Breast epithelium (tissue), 2 donors: Measurements from ENCODE around the gene TRIM45.

- PRO-cap, result bidirectional peak, plus-strand start at chr1:117121957, minus-strand start at chr1:117121746
- RAMPAGE, long total RNA, 2 experiments, result start-site peak on the minus strand in 1 of 2 experiments, at chr1:117121721-117121746 at its widest, 8 reads per replicate
Measured at GRCh38 chr1:117121606-117122384, at the start of gene TRIM45. Gene TRIM45 (minus strand): TSS chr1:117121749.

GRCh38 chr1:117122385-117122554 is 721 bp upstream of the TRIM45 start:
- PRO-cap, result no peak
- RAMPAGE, long total RNA, 2 experiments, result no peak in any of the 2 experiments

- PRO-cap, result no peak
- RAMPAGE, long total RNA, 2 experiments, result no peak in any of the 2 experiments
Measured at GRCh38 chr1:117363377-117364429, 3.5 kb upstream of the MAN1A2 start.

- PRO-cap, result no peak
- RAMPAGE, long total RNA, 2 experiments, result no peak in any of the 2 experiments
Measured at GRCh38 chr1:117368220-117368595, 959 bp downstream of the MAN1A2 start.

DNA sequence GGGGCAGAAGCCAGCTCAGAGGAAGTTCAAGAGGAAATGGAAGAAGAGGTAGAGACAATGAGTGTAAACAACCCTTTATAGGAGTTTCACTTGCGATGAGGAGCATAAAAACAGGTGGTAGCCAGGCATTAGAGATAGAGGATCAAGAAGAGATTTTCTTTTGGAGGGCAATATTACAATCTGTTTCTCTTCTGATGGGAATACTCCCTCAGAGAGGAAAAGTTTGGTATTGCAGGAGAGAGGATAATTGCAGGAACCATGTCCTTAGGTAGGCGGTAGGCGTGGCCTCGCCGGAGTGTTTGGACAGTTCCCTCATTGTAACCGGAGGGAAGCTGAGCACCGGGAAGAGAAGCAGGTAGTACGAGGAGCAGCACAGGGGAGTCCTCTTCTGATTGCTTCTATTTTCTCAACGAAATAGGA is 68.4 kb upstream of the TENT5C start:
- PRO-cap, result no peak
- RAMPAGE, long total RNA, 2 experiments, result no peak in any of the 2 experiments

- PRO-cap, result no peak
- RAMPAGE, long total RNA, 2 experiments, result no peak in any of the 2 experiments
Measured at GRCh38 chr1:117615496-117616017, 9.7 kb downstream of the TENT5C start.

DNA sequence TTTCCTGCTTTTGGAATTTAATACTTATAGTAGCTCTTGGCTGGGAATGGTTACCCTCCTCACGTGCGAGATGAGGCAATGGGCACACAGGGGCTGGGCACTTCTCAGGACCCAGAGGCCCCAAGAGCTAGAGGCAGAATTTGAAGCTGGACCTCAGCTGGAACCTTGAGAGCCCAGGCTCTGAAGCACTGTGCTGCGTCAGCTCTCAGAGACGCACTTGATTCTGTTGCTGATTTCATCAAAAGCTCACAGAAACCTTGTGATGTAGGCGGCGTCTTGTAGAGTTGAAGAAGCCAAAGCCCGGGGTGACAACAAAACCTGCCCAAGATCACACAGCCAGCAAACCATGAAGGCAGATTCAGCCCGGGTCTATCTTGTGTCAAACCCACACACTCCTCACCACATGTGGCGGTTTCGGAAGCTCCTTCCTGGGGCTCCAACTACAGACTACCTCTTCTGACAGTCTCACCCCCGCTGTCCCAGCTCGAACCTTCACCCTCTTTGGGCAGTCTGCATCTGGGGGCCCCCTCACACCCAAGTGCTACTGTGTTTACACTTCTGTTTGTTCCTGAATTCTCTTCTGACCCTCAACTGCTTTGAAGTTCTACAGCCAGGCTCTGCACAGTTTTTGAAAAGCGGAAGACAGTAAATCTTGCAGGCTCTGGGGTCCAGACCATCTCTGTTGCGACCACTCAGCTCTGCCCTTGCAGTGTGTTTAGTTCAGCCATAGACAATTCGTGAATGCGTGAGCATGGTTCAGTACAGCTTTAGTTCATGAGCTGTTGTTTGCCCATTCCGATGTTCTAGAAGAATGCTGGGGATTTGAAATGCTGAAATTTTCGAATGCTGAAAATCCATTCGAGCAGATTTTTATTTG is 50.4 kb downstream of the TENT5C start:
- PRO-cap, result no peak
- RAMPAGE, long total RNA, 2 experiments, result no peak in any of the 2 experiments

DNA sequence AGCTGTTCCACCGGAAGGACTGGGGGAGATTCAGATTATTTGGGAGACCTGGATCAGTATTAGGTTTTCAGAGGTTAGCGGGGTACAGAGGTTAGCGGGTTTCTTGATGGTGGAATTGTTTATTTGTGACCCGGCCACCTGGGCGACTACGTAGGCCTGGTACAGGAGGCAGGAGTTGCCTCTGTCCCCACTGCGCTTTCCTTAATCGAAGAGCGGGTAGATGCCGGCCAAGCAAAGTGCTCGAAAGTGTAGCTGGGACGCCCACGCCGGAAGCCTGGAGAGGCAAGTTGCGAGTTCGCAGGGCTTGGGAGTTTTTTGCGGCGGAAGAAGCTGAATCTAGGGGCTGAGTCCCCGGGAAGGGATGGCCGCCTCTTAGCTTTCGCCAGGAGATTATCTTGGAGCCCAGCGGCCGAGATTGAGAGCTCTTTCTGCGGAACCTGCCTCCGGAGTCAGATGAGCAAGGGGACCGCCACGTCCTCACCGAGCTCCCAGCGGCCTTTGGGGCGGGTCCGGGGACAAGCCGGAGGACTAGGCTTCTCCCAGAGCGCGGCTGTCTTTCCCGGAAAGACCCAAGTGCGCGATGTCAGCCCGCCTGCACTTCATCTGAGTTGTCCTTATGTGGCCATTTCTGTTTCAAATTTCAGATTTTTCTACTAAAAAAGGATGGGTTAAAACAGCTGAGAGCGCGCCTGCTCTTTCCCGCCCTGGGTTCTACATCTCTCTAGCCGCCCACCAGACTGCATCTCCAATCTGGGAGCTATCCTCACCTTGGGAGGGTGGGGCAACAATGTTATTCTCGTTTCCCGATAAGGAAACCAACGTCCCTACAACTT is 12.3 kb upstream of the TBX15 start:
- PRO-cap, result bidirectional peak, plus-strand start at position 555 of the sequence, minus-strand start at position 500 of the sequence
- RAMPAGE, long total RNA, 2 experiments, result no peak in any of the 2 experiments

- PRO-cap, result no peak
- RAMPAGE, long total RNA, 2 experiments, result no peak in any of the 2 experiments
Measured at GRCh38 chr1:119032981-119033413, 44.9 kb upstream of the TBX15 start.

DNA sequence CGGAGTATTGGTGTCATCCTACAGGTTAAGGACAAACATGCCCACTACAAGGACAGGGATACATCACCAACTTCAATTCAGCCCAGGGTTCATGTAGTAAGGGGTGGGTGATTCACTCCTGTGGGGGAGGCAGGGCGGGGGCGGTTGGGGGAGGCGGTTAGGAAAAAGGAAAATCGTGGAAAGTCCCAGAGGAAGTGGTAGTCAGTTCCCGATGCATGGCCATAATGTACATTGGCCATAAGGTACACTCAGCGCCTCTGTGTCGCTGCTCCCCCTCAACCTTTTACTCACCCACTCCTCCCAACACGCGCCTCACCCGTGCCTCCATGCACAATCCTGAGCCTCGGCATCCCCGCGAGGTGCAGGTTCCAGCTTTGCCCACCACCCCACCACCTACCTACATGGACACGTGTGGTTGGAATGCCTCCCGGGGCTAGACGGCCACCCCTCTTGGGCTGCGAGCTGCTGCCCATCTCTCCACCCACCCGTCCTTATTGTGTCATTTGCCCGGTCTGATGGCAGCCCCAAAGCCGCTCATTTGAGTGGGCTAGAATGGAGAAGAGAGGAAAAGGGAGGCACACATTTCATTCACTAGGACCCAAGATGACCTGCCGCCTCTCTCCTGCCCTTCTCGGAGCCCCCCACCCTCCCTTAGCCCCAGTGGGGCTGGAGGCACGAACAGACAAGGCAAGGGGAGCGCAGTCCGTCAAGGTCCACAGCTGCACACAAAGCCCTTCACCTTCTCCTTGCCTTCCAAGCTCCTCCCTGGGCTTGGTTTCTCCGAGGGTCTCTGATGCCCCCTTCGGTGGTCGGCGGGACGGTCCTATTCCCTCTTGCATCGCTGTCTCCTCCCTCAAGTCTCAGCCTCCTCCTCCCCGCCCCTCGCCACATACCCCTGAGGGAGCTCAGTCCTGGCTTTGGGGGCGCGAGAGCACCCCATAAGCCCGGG is 840 bp downstream of the ZNF697 start:
- PRO-cap, result no peak
- RAMPAGE, long total RNA, 2 experiments, result no peak in any of the 2 experiments

DNA sequence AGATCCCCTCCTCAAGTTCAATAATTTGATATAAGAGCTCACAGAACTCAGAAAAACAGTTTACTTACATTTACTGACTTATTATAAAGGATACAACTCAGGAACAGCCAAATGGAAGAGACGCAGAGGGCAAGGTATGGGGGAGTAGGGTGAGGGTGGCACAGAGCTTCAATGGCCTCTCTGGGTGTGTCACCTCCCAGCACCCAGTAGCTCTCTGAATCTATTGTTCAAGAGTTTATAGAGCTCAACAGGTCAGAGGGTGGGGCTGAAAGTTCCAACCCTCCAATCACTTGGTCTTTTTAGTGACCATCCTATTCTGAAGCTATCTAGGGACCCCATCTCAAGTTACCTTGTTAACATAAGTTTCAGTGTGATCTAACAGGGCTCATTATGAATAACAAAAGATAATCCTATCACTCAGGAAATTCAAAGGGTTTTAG is 31.1 kb upstream of the ZNF697 start:
- PRO-cap, result no peak
- RAMPAGE, long total RNA, 2 experiments, result no peak in any of the 2 experiments

GRCh38 chr1:119735237-119735789 is 23.6 kb downstream of the PHGDH start:
- PRO-cap, result no peak
- RAMPAGE, long total RNA, 2 experiments, result no peak in any of the 2 experiments

DNA sequence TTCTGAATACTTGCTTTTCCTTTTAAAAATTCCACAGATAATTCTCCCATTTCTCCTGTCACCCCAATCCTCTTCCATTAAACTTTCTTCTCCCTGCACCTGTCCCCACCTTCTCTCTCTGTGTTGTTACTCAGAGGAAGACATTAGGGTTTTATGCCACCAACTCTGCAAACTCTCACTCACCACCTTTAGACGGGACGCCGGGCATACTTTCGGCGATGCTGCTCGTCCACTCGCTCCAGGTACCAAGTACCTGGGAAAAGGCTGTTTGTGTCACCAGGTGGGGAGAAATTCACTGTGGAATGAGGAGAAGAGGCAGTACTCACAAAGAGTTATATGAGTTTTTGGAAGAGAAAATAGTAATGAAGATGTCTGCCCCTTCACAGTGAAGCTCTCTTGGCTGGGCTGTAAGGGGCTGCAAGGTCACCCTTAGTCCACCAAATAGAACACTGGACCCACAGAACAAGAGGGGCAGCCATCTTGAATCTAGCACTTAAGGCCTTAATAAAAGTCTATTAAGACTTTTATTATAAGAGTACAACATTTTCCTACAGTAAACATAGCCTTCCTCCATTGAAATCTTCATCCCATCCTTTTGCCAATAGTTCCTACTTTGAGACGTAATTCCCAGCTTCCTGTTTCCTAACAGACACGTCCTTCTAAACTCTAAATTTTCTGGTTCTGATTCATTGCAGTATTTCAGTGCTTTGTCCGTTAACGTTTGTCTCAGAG is 17.9 kb downstream of the HMGCS2 start:
- PRO-cap, result no peak
- RAMPAGE, long total RNA, 2 experiments, result no peak in any of the 2 experiments

DNA sequence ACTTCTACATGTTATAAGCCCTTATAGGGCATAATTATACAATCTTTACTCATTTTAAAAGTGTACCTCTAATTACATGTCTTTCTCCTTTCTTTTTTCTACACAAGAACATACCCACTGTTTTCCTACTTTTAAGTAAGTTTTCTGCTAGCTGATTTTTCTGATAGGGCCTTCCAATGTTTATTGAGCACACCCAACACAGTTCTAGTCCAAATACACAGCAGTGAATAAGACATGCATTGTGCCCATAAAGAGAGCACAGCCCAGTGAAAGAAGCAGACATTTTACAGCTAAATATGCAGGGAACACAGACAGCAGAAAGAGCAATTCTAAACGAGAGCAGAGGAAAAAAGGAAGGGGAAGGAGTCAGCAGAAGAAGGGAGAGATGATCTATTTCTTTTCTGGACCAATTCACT is 3.0 kb downstream of the HMGCS2 start:
- PRO-cap, result no peak
- RAMPAGE, long total RNA, 2 experiments, result no peak in any of the 2 experiments

DNA sequence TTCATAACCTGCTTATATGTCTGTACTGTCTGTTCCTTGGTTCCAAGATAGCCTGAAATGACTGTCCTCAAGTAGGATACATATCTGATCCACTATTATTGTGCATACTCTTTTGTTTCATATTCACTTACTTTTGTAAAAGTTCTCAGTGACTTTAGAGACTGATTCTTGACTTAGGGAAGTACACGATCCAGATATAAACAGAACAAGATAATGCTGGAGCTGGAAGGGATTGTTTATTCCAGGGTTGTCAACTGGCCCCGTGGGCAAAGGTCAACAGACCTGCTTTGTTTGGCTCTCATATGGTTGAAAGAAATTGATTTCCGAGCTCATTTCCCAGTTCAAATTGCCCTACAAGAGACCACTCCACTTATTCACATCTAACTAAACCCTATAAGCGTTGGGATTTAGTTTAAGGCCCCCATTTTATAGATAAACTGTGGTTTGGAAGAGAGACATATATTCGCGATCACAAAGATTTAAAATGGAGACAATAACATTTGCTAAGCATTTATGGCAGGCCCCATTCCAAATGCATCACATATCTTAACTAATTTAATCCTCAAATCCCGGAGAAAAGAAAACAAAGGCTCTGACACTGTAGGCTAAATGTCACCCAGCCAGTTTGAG is 20.8 kb downstream of the REG4 start:
- PRO-cap, result no peak
- RAMPAGE, long total RNA, 2 experiments, result no peak in any of the 2 experiments

DNA sequence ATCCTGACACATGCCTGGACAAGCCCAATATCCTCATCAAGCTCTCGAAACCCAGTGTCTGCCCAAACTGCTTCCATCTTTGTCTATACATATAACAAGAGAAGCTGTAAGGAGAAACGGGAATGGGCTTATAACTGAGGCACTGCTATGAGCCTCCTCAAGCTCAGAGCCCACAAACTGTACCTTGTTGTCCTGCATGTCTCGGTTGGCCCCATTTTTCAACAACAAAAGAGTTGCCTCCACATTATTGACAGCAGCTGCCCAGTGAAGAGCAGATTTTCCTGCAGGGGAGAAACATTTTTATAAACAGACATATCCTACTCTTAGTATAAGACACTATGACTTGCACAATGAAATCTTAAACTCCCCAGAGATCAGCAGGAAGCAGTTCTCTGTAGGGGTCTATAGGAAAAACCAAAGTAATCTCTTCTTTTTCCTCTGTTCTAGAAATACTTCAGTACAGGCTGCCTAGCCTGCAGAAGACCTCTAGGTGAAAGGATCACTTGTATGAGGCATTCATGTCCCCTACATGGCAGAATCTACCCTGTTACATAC is 21.2 kb upstream of the ADAM30 start:
- PRO-cap, result no peak
- RAMPAGE, long total RNA, 2 experiments, result no peak in any of the 2 experiments

- PRO-cap, result no peak
- RAMPAGE, long total RNA, 2 experiments, result no peak in any of the 2 experiments
Measured at GRCh38 chr1:120277576-120277945, 101.2 kb upstream of the SEC22B start.

DNA sequence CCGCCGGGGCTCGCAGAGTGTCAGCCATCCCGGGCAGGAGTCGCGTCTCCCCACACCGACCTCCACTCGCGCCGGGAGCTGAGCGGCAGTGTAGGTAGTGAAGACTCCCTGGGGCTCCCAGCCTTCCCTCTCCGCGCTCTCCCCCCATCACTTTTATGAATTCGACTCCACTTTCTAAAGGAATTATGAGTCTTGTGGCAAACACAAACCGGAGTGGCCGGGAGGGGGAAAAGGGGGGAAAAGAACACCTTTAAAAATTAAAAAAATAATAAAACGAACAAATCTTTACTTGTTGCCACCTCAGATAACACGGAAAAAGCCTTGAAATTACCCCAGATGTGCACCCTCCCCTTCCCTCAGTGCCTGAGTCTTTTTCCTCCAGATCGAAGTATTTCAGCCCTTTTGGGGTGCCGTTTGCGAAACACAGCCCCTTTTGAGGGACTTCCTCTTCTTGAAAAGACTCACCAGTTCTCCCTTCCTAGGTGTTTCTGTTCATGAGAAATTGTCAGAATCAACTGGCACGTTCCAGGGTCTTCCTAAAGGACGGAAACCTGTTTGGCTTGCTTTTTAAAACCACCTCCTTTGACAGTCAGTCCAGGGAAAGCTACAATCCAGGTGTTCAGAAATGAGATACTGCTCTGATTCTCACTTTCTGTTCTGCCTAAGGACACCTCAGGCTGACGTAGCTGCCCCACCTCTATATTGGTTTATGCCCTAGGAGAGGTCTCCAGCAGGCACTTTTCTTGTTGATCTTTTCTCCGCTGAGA is 72.3 kb upstream of the NBPF8 start:
- PRO-cap, result unidirectional peak, minus-strand start at position 73 of the sequence
- RAMPAGE, long total RNA, 2 experiments, result start-site peak on the minus strand in 2 of 2 experiments, centred at positions 606 to 643 of the sequence, 8 to 38 reads per replicate

DNA sequence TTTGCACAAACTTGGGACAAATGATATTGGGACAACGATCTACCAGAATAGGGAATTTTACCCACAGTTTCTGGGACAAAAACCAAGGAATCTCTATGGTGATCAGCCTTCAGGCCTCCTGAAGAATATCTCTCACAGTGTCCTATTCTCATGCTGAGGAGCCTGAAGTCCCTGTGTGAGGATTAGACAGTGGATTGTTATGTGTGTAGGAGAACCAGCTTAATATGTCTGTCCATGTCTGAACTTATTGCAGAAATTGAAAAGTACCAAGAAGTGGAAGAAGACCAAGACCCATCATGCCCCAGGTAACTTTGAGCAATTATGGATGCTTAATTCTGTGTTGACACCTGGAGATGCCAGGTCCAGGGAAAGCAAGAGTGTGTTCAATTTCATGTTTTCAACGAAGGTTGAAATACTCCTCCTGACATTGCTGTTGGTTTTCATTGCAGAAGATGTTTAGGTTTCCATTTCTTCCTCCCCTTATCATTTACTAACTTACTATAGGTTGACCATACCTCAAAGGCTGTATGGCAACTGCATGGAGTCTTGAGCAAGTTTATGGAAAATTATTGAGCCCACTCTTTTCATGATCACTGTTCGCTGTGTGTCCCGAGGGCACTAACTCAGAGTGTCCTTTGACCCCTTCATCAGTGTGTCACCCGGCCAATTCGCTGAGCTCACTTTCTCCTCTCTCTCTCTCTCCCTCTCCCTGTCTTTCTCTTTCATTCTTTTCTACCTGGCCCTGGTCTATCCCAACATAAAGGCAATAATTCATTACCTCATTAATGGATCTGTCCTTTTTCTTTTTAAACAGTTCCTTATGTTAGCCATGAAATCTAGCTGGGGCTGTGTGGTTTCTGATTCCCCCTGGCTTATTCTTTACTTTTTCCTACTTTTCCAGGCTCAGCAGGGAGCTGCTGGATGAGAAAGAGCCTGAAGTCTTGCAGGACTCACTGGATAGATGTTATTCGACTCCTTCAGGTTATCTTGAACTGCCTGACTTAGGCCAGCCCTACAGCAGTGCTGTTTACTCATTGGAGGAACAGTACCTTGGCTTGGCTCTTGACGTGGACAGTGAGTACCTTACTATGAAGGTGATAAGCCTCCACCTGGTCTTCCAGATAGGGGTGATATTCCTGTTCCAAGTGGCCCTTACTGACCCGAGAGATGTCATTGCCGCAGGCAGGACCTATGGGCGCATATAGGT is 47.5 kb downstream of the NBPF8 start:
- PRO-cap, result no peak
- RAMPAGE, long total RNA, 2 experiments, result no peak in any of the 2 experiments

GRCh38 chr1:120844068-120845240 is 45.1 kb upstream of the PPIAL4A start:
- PRO-cap, result no peak
- RAMPAGE, long total RNA, 2 experiments, result no peak in any of the 2 experiments